Diencephalon (tissue), 2 donors: ENCODE measurements around the gene IRX5.

DNA sequence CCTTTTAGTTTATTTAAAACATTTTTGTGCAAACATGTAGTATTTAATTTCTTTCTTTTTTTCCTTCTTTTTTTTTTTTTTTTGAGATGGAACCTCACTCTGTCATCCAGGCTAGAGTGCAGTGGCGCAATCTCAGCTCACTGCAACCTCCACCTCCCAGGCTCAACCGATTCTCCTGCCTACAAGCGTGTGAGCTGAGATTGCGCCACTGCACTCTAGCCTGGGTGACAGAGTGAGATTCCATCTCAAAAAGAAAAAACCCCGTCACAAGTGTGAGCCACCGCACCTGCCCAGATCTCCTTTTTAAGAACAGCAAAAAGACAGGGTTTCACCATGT, 161.5 kb downstream of the IRX3 start:
- RAMPAGE, long total RNA = no peak

DNA sequence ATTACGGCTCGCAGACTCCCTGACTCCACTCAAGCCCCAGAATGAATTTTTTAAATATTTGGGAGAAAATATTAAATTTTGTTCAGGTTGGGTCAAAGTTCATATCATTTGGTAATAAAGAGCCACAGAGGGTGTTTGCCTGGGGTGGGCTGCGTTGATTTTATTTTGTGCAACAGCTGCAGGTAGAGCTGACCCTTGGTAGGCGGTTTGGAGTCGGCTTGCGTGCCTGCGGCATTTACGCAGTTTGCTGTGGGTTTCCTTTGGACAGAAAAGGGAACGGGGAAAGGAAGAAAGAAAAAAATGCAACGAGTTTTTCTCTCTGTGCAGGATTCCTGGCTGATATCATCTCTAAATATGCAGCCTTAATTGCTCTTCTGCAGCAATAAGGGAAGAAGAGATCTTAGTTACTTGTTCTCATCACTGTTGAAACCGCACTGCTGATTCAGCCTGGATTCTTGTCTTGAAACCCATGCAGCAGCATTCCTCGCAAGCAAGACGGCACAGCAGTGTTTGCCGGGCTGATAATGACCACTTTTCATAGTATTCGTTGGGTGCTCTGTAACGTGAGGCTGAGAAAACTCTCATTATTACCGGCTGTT, 114.6 kb downstream of the IRX3 start:
- RAMPAGE, long total RNA = no peak

DNA sequence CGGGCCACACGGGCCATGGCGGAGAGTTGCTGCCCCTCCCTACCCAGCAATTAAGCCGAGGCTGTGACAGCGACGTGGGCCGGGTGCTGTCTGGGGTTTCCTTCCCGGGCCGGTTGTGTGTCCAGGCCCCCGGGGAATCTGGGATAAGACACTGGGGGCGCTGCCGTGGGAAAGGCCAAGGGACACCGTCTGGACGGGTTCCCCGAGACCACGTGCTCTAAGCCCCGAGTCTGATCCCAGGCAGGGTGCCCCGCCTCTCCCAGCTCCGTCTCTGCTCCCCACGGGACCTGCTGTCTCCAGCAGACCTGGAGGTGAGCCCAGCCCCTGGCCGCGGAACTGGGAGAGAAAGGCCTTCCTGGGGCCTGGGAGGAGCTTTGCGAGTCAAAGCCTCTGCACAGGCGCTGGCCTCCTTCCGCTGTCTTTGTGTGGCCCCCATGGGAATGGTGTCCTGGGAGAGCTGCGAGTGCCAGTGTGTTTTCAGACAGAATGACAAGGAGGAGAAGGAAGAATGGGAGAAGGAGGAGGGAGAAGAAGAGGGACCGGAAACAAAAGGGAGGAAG, 92.2 kb downstream of the IRX3 start:
- RAMPAGE, long total RNA = no peak

GRCh38 chr16:54411396-54411979, 124.9 kb upstream of the IRX3 start:
- RAMPAGE, long total RNA = no peak

GRCh38 chr16:54430186-54431066, 143.8 kb upstream of the IRX3 start:
- RAMPAGE, long total RNA = no peak

DNA sequence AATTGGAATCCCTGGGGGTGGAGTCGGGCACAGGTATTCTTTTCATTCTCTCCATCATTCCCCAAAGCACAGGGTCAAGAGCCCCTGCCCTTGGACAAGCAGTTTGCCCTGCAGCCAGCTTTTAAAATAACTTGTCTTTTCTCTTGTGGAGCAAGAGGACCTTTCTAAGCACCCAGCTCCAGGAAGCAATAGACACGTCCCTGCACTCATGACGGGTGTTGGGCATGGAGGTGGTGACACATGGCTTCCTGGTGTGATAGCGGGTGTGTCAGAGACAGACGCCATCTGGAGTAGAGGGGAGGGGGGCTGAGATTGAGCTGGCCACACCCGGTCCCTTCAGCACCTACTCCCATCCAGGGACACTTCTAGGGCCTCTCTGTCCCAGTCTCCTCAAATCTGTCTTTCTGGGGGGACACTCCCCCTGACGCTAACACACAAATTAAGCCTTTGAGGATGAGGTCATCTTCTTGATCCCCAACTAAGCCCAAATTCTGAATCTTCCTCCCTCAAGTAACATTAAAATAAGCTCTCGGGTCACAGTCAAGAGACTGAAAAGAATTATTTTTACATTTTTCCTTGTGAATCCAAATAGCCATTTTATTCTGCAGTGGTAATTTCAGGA, 216.5 kb upstream of the IRX3 start:
- RAMPAGE, long total RNA = no peak

DNA sequence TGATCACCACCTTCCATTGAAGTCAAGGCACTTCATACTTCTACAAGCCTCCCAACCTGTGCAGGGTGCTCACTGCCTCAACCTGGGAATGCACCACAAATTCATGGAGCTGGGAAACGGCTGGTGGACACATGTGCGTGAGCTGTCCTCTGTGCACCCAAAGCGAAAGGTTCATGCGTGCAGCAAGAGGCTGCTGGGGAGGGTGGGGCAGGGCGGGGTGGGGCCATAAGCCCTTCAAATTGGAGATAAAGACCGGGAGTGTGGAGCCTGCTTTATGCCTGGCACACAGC, 302.8 kb upstream of the IRX3 start:
- RAMPAGE, long total RNA = no peak

GRCh38 chr16:54922904-54923486, 7.7 kb upstream of the IRX5 start:
- RAMPAGE, long total RNA = no peak

GRCh38 chr16:54927738-54927915, 3.0 kb upstream of the IRX5 start:
- RAMPAGE, long total RNA = no peak

- RAMPAGE, long total RNA = no peak
Observed at GRCh38 chr16:54930401-54931504, at the start of gene IRX5. Gene IRX5, plus strand, starts transcription at chr16:54930865.

DNA sequence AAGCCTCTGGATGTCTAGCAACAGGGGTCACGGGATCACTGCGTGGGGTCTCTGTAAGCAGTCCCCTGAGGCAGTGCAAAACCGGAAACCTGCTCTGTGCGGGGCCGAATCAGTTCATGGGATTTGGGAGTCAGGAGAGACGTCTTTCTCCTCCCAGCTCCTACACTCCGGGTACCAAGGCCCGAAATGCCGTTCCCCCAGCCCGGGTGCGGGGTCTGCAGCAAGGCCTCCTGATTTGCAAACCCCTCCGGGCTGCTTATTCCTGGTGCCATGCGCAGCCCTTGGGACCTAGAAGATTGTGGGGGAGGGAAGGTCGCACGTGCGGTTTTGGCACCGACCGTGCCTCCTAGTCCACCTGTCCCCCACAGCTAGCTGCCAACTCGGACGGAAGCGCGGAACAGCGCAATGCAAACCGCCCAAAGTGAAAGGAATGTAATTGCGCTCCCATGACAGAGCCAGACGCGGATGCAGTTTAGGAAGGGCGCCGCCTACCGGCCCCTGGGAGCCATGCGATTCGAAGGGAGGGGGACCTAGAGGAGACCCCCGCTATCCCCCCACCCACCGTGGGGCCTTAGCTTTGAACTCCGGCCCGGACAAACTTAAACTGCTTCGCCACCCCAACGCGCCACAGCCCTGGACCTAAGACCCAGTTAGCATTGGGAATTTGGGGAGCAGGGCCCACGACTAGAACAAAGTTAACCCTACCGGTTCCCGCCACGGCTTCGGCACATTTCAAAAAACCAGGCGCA, 6.6 kb downstream of the IRX5 start:
- RAMPAGE, long total RNA = no peak

GRCh38 chr16:55386905-55387330, 62.9 kb downstream of the IRX6 start:
- RAMPAGE, long total RNA = no peak

- RAMPAGE, long total RNA = no peak
Observed at GRCh38 chr16:55444489-55445252, 34.3 kb upstream of the MMP2 start.

DNA sequence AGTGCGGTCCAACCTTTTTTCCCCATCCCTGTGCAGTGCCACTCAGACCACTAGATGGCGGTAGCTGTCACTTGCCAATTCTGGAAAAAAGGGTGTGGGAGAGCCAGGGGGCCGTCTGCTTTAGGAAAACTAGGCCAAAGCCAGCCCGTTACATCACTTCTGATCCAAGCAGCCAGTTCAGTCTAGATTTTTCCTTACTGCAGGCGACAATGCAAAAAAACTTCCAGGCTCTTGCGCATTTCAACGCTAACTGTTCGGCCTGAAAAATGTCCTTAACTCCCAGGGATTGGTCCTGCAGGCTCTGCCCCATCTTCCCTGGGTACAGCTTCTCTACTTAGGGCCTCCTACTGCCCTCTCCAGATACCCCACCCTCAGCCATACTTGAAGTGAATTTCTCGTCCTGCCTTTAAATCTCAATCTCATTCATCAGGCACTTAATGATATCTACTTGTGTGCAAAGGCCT, 69.3 kb upstream of the CES5A start:
- RAMPAGE, long total RNA = no peak

- RAMPAGE, long total RNA = no peak
Observed at GRCh38 chr16:56102520-56102862, 88.8 kb upstream of the GNAO1 start.

DNA sequence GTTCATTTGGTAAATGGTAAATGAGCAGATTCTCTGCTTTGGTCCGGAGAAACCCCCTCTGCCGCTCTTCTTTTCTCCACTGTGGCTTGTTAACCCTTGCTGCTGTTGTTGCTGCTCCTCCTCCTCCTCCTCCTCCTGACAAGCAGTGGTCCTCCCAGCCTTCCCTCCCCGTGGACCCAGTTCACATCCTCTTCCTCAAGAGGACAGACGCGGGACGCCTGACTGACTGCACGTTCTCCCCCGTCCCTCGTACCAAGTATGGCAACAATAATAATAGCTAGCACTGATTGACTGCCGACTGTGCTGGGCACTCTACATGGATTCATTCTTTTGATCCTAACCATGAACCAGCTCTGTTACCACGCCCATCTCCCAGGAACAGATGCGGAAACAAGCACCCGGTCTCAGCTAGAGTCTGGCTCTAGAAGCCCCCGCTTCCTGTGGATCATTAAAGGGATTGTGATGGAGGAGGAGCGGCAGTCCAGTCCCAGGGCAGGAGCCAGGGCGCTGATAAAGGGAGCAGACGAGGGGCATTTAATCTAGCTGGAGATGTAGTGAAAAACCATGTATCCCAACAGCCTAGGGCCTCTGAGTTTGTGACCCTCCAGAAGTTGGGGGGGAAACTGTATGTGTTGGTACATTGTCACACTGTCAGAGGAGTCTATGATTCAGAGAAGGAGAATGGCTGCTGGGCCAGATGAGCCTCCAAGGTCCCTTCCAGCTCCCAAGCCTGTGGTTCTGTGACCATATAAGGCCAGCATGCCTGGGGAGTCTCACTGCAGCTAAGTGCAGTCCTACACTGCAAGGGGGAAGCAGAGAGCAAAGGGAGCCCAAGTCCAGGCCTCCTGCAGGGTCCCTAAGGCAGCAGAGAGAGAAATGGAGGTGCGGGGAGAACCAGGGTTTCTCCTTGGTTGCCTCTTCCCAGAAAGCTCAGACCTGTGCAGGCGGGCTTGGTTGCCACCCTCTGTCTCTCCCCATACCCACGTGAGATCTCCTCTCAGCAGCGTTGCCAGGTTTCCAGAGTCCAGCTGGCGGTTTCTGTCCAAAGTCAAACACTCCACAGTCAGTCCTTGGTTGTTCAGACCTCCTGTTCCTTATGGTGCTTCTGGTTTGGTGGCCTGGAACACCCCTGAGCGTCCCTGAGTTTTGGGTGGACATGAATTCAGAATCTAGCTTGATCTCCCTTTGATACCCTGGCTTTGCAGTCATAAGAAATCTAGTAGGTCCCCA, 78.3 kb downstream of the GNAO1 start:
- RAMPAGE, long total RNA = no peak

GRCh38 chr16:56278978-56279792, 87.9 kb downstream of the GNAO1 start:
- RAMPAGE, long total RNA = no peak

GRCh38 chr16:56389003-56389462, 36.3 kb downstream of the AMFR start:
- RAMPAGE, long total RNA = no peak

GRCh38 chr16:56606496-56606982, 1.8 kb upstream of the MT2A start:
- RAMPAGE, long total RNA = no peak

DNA sequence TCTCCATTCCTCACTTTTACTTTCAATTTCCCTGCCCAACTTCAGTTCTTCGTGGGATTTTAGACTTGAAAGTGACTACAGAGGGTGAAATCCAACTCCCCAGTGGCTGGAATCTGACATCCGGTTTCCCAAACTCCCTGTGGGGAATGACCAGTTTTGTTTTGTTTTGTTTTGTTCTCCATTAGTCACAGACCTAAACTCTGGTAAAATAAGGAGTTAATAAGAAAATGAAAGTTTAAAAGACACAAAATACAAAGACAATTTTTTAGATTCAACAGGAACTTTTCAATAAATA, 1.3 kb downstream of the MT2A start:
- RAMPAGE, long total RNA = no peak